ENCODE data around the genes AKT2, HIPK4 and ITPKC.

GRCh38 chr19:40256805-40257488 is 28.2 kb downstream of the AKT2 start:
- PRO-cap: no peak
- RAMPAGE, long total RNA, 4 experiments: no peak in any of the 4 experiments

DNA sequence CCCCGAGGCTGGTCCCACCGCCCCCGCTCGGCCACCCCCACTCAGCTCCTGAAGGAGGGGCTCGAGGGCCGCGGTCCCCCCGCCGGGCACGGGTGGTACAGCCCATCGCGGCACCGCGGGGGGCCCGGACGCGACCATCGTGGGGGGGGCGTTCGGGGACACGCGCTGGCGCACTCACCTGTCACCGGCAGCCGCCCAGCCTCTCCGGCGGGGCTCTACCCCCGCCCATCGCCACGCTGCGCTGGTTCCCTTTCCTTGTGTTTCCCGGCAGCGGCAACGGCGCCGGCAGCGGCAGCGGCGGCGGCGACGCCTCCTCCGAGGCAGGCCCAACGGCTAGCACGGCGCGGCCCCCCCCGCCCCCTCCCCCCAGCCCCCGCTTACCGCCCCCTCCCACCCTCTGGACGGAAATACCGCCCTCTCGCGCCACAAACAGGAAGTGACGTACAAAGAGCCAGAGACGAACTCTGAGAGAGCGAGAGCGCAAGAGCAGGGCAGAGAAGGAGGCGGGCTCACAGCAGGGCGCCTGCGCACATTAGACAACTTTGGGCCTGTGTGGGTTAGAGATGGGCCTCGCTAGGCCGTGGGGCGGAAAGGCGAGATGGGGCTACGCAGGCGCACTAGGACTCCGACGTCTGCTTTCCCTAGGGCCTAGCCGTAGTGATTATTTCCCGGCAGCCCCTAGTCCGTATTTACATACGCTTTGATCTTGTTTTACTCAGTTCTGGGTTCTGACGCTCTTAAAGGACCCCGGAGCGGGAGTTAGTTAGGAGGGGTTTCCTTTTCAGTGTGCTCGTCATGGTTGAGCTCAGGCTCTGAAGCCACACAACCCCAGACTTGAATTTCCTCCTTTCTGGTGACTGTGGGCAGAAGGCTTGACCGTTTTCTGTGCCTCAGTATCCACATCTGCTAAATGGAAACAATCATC is at the start of gene AKT2:
Gene AKT2, minus strand, starts transcription at position 343 of the 925 bp plus-strand sequence.
- PRO-cap: unidirectional peak, minus-strand start at position 355 of the sequence
- RAMPAGE, long total RNA, 4 experiments: start-site peak on the minus strand in 3 of 4 experiments, centred at positions 275 to 298 of the sequence, 370 to 1,689 reads per replicate

GRCh38 chr19:40357841-40358117 is 9.3 kb downstream of the PLD3 start:
- PRO-cap: no peak
- RAMPAGE, long total RNA, 4 experiments: no peak in any of the 4 experiments

DNA sequence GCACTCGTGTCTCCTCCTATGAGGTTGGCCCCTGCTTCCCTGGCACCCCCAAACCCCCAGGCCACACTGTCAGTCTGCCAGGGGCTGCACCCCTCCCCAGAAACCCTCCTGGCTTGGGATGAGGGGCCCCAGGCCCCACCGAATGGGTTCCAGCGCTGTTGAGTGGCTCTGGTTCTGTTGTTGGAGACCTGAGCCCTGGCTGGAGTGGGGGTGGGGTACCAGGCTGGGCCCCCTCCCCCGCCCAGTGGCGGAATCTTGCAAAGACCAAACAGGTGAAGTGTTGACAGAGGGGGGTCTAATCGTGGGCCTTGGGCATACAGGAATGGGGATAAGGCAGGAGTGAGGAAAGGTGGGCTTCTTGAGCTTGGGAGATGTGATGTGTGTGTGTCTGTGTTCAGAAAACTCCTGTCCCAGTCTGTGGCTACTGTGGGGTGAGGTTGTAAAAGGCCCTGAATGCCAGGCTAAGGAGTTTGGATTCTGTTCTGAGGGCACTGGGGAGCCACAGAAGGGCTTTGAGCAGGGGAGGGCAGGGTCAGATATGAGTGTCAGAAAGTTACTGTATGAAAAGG is at the start of gene HIPK4:
Gene HIPK4, minus strand, starts transcription at position 164 of the 569 bp plus-strand sequence.
- PRO-cap: no peak
- RAMPAGE, long total RNA, 4 experiments: no peak in any of the 4 experiments

- PRO-cap: no peak
- RAMPAGE, long total RNA, 4 experiments: no peak in any of the 4 experiments
Measured at GRCh38 chr19:40411932-40412248, 1.3 kb downstream of the PRX start.

- PRO-cap: no peak
- RAMPAGE, long total RNA, 4 experiments: no peak in any of the 4 experiments
Measured at GRCh38 chr19:40445008-40445386, 862 bp upstream of the SERTAD3 start.

DNA sequence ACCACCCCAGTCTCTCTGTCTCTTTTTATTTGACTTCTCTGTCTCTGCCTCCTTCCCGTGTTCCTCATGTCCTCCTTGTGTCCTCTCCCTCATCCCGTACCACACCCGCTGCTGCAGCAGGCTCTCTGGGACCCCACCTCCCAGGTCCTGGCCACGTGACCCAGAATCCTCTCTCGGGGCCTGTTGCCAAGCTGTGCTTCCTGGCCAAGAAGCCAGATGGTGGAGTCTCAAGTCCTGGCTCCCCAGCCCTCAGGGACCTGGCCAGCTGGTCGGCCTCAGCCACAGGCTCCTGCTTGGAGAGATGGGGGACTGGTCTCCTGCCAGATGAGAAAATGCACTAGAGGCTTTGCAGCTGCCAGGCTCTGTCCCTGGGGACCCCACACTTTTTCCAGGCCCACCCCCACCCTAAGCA is 34.5 kb upstream of the SHKBP1 start:
- PRO-cap: no peak
- RAMPAGE, long total RNA, 4 experiments: no peak in any of the 4 experiments

DNA sequence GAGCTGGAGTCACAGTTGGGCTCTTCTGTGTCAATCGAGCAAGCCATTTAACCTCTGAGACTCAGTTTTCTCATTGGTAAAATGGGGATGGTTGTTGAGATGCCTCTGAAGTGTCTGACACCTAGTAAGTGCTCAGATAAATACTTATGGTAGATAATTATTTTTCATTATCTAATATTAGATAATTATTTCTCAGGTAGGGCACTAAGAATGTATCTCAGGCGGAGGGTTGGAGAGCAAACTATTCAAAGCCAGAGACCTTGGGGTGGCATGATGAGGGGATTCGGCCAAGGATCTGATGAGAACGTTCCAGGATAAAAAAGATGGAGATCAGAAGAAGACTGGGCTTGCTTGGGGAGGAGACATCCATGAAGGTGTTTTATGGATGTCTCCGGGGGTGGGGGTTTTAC is 7.9 kb downstream of the LTBP4 start:
- PRO-cap: no peak
- RAMPAGE, long total RNA, 4 experiments: no peak in any of the 4 experiments

- PRO-cap: no peak
- RAMPAGE, long total RNA, 4 experiments: no peak in any of the 4 experiments
Measured at GRCh38 chr19:40614542-40615305, 13.6 kb downstream of the LTBP4 start.

DNA sequence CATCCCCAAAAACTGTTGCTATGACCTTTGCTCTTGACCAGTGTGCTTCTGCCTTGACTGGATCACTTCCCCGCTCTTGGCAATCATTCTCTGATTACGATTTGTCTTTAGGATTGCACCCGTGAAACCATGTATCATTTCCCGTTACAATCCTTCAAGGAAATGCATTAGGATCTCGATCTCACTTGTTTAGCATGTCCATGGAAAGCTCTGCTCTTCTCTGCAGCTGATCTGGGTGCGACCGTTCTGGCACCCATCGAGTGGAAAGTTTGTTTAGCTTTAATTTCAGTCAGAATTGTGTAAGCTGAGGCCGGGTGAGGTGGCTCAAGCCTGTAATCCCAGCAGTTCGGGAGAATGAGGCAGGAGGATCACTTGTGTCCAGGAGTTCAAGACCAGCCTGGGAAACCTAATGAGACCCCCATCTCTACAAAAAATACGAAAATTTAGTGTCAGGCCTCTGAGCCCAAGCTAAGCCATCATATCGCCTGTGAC is 30.9 kb downstream of the NUMBL start:
- PRO-cap: no peak
- RAMPAGE, long total RNA, 4 experiments: no peak in any of the 4 experiments

- PRO-cap: no peak
- RAMPAGE, long total RNA, 4 experiments: no peak in any of the 4 experiments
Measured at GRCh38 chr19:40680750-40681110, 9.7 kb downstream of the NUMBL start.

- PRO-cap: no peak
- RAMPAGE, long total RNA, 4 experiments: start-site peak on the minus strand in 3 of 4 experiments, at chr19:40714993-40715123 at its widest, 16 to 35 reads per replicate
Measured at GRCh38 chr19:40714912-40715309, 1.8 kb downstream of the COQ8B start.

DNA sequence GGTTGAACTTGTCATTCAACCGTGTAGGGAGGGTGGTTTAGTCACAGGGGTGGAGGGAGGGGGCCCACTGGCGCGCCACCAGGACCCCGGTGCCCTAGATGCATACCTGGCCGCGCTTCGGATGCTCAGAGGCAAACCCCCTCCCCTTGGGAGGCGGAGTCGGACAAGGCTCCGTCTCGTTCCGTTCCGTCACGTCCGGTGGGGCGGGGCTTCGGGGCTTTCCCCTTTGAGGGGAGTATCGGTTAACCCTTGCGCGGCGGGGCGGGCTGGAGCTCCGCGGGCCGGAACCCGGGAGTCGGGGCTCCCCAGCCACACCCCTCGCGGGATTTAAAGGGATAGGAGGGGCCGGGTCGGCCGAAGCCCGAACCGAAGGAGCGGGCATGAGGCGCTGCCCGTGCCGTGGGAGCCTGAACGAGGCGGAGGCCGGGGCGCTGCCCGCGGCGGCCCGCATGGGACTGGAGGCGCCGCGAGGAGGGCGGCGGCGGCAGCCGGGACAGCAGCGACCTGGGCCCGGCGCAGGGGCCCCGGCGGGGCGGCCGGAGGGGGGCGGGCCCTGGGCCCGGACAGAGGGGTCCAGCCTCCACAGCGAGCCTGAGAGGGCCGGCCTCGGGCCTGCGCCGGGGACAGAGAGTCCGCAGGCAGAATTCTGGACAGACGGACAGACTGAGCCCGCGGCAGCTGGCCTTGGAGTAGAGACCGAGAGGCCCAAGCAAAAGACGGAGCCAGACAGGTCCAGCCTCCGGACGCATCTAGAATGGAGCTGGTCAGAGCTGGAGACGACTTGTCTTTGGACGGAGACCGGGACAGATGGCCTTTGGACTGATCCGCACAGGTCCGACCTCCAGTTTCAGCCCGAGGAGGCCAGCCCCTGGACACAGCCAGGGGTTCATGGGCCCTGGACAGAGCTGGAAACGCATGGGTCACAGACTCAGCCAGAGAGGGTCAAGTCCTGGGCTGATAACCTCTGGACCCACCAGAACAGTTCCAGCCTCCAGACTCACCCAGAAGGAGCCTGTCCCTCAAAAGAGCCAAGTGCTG is at the start of gene ITPKC:
Gene ITPKC, plus strand, starts transcription at position 357 of the 1,038 bp plus-strand sequence.
- PRO-cap: bidirectional peak, plus-strand start at position 357 of the sequence, minus-strand start at position 123 of the sequence
- RAMPAGE, long total RNA, 4 experiments: start-site peak on the plus strand in 1 of 4 experiments, centred at position 607 of the sequence, 50 reads per replicate; start-site peak on the minus strand in 3 of 4 experiments, centred at positions 129 to 137 of the sequence, 13 to 33 reads per replicate

GRCh38 chr19:40717794-40718492 is 1.0 kb downstream of the ITPKC start:
- PRO-cap: no peak
- RAMPAGE, long total RNA, 4 experiments: start-site peak on the minus strand in 1 of 4 experiments, at chr19:40718058-40718104 at its widest, 16 reads per replicate

DNA sequence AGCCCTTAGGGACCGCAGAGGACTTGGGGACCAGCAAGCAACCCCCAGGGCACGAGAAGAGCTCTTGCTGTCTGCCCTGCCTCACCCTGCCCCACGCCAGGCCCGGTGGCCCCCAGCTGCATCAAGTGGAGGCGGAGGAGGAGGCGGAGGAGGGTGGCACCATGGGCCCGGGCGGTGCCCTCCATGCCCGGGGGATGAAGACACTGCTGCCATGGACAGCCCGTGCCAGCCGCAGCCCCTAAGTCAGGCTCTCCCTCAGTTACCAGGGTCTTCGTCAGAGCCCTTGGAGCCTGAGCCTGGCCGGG is 1.3 kb downstream of the EGLN2 start:
- PRO-cap: no peak
- RAMPAGE, long total RNA, 4 experiments: no peak in any of the 4 experiments

DNA sequence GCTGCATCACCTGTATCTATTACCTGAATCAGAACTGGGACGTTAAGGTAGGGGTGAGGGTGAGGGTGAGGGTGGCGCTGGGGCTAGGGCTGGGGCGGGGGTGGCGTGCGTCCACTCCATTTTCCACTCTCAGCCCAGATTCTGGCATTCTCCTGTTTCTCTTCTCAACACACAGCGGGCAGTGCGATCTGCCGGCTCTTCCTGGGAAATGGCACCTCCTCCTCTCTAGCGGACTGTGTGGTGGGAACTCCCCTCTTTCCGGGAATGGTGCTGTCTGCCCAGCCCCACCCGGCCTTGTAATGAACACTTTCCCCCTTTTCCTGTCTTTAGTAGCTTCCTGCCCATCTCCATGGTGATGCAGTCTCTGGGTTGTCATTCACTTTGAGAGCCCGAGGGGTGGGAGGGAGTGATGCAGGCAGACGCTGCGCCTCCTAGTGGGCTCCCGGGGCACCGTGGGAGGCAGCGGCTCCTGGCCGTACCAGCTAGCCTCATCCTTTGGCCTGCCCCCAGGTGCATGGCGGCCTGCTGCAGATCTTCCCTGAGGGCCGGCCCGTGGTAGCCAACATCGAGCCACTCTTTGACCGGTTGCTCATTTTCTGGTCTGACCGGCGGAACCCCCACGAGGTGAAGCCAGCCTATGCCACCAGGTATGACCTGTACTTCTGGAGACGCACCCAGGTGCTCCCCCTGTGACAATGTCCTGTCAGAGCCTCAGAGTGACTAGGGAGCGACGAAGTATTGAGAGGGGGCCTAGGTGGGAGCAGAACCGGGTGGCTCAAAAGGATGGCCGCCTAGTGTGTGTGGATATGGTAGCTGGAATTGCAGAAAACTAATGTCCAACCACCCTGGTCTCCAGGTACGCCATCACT is 7.9 kb downstream of the EGLN2 start:
- PRO-cap: no peak
- RAMPAGE, long total RNA, 4 experiments: no peak in any of the 4 experiments

DNA sequence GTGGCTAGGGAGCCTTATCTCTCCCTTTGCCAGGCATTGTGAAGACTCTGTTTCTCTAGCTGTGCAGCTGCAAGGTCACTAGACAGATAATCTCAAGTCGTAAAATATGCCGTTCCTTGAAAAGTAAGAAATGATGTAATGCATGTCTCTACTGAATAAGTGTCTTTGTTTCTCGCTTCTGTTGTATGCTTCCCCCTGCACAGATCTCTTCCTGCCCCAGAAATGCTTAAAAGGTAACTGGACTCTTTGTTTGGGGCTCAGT is 16.5 kb downstream of the CYP2A6 start:
- PRO-cap: no peak
- RAMPAGE, long total RNA, 4 experiments: no peak in any of the 4 experiments

DNA sequence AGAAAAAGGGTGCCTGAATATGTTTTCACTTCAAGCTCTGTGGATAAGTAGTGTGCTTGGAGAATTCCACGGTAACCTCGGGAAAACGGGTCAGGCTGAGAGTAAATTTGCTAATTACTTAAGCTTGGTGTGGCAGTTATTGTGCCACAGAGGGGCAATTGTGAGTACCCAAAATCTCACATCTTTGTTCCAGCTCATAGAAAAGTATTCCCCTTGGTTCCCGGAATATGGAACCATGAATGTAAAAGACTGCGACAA is 36.3 kb upstream of the CYP2B6 start:
- PRO-cap: no peak
- RAMPAGE, long total RNA, 4 experiments: no peak in any of the 4 experiments

GRCh38 chr19:41003586-41004493 is 12.8 kb downstream of the CYP2B6 start:
- PRO-cap: no peak
- RAMPAGE, long total RNA, 4 experiments: no peak in any of the 4 experiments

DNA sequence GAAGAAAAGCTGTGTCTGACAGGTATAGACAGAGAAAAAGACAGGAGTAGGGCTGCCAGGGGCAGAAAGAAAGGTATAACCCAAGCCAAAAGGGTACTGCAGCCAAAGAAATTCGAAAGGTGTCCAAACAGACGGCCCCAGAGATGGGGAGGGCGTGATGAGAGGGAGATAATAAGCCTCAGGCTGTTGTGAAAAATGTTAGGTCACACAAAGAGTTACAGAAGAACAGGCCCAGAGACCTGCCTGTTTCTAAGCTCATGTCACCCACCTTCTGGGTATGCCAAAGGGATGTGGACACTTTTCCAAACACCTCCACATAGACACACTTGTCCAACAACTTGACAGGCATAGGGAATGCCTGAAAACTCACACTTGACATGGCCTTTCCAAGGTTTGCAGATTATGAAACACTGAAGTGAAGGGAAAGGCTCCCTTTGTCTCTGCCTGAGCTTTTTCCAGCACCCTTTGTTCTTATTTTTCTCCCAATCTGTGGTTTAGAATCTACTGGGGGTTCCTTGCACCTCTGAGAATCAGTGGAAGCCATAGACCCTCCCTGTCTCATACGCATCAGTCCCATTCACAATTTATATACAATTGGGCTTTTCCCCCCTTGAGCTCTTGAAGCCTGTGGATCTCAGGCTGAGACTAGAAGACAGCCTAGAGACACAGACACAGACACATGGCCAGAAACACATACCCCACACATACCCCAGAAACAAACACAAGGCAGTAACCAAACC is 24.2 kb downstream of the CYP2B6 start:
- PRO-cap: no peak
- RAMPAGE, long total RNA, 4 experiments: no peak in any of the 4 experiments